CD14-positive monocyte (primary cell): ENCODE measurements around the genes SEC61G and PSPH.

DNA sequence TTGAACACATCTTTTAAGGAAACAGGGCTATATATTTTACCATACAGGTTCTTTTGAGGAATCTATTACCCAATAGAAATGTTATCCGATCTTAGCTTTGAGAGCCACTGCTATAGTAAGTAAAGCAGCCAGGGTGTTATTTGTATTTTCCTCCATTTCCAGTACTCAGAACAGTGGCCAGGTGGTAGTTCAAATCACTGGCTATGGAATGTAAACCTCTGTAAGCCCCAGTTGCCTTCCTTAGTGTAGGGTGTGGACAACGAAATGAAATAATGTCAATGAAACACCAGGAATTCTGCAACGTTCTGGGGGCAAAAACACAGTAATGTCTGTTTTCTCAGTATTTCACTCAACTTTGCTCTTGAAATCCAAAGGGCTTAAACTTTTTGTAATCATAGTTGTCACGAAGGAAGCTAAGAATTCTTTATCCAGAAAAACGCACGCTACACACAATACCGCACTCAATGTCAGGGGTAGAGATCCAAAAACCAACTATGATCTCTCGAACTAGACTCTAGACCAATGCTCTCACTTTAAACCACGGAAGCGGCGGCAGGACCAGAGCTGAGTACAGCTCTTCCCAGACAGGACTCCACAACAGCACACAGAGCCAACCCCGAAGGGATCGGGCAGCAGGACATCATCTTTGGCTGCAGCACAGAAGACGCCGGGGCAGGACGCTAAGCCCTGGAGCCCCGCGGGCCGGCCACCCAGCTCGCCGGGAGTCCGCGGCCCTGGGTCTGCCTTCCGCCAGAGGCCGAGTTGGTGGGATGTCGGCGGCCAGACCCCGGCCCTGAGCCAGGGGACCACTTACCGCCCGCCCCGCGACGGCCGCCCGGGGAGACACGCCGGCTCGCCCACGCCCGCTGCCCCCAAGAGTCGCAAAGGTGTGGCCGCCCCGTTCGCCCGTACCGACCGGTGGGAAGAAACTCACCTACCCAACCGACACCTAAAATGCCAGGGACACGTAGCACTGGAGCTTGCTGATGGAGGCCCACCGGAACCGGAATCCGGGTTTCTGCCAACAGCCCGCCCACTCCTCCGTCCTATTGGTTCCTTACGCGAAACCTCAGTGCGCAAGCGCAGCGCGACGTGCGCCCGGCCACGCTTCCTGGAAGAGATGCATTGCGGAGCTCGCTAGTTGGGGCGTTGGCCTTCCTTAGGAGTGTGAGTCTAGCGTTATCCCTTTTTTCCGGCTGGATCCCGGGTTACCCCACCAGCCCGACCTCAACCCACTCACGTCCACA lies at the start of gene SEC61G:
Gene SEC61G, minus strand, starts transcription at position 988 of the 1,247 bp plus-strand sequence.
- CAGE, long polyA plus RNA: no peak

DNA sequence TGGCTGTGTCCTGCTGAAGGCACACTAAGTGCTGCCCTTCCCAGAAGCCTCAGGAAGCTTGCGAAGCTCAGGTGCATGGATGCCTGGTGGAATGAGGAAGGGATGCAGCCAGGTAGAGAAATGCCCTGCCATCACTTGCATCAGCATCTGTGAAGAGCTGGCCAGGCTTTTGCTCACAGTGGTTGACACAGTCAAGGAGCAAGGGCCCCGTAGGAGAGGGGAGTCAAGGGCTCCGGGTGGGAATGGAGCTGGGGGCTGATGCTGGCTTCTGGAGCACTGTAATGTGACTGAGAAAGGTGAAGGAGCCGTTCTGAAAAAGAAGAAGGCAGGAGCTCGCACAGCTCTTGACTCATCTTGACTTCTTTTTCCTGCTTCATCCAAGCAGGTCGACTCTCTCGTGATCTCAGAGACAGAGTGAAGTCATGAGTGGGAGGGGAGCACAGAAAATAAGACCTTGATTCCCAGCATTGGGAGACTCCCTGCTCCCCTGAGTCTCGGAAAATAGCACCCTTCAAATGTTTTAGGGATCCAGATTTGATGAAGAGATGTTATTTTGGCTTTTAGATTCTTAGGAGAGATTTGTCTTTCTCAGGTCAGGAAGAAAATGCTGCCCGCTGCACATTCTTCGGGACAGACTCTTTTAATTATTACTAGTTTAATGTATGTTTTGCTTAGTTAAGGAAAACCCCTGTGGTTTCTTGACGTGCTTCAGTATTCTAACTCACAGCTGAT lies 33.9 kb downstream of the EGFR start:
- CAGE, long polyA plus RNA: no peak

- CAGE, long polyA plus RNA: no peak
Measured at GRCh38 chr7:55066331-55067248, 47.8 kb downstream of the EGFR start.

DNA sequence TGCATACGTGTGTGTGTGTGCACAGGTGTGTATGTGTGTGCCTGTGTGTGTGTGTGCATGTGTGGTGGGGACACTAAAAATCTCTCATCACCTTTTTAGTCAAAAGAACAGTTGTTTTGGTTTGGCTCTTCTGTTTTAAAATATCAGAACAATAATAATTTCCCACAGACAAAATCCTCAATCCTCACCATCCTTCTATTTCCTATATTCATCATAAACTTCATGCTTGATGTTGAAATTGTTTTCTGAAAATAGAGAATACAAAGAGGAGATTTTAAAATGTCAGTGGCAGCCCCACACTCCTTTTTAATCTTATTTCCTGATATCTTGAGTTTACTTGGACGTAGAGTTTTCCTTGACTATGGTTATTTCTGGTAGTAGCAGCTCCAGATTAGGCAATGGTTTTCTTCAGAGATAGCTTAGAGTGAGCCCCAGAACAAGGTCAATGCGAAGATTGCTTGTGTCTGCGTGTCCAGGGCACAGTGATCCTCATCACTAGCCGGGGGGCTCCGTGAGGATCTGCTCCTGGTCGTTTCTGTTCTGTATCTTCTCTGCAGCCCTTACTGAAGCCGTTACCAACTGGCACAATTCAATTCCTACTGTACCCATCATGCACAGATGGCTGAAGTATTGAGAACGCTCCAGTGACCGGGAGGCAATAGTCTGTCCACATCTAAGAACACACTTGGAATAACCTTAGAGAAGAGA lies 49.4 kb downstream of the EGFR start:
- CAGE, long polyA plus RNA: no peak

DNA sequence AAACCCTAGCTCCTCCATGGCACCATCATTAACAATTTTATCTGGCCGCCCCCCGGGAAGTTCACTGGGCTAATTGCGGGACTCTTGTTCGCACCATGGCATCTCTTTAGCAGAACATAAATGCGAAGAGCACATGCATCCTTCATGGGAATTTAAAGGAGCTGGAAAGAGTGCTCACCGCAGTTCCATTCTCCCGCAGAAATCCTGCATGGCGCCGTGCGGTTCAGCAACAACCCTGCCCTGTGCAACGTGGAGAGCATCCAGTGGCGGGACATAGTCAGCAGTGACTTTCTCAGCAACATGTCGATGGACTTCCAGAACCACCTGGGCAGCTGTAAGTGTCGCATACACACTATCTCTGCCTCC lies 127.6 kb downstream of the EGFR start:
- CAGE, long polyA plus RNA: no peak

GRCh38 chr7:55177508-55178013 lies 158.7 kb downstream of the EGFR start:
- CAGE, long polyA plus RNA: no peak

DNA sequence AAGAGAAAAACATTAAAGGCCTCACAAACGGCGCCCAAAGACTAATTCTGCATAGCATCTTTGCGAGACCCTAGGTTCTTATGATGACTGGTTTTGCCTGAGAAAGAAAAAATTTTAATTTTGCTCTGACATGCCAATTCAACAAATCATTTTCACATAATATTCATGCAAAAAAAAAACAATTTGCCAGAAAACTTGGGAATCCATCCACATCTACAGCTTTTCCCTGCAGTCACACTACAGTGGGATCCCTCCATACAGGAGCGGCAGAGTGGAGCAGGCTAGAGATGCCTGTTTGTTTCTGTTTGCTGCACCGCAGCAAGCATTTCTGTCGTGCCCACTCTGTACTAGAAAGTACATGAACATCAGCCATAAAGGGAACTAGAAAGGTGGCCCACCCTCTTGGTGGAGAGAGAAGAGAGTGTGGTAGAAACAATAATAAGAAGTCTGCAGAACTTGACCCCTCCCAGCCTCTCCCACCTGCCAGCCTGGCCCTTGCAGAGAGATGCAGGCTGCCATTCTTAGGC lies 171.6 kb downstream of the EGFR start:
- CAGE, long polyA plus RNA: no peak

DNA sequence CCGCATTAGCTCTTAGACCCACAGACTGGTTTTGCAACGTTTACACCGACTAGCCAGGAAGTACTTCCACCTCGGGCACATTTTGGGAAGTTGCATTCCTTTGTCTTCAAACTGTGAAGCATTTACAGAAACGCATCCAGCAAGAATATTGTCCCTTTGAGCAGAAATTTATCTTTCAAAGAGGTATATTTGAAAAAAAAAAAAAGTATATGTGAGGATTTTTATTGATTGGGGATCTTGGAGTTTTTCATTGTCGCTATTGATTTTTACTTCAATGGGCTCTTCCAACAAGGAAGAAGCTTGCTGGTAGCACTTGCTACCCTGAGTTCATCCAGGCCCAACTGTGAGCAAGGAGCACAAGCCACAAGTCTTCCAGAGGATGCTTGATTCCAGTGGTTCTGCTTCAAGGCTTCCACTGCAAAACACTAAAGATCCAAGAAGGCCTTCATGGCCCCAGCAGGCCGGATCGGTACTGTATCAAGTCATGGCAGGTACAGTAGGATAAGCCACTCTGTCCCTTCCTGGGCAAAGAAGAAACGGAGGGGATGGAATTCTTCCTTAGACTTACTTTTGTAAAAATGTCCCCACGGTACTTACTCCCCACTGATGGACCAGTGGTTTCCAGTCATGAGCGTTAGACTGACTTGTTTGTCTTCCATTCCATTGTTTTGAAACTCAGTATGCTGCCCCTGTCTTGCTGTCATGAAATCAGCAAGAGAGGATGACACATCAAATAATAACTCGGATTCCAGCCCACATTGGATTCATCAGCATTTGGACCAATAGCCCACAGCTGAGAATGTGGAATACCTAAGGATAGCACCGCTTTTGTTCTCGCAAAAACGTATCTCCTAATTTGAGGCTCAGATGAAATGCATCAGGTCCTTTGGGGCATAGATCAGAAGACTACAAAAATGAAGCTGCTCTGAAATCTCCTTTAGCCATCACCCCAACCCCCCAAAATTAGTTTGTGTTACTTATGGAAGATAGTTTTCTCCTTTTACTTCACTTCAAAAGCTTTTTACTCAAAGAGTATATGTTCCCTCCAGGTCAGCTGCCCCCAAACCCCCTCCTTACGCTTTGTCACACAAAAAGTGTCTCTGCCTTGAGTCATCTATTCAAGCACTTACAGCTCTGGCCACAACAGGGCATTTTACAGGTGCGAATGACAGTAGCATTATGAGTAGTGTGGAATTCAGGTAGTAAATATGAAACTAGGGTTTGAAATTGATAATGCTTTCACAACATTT lies 159.0 kb upstream of the LANCL2 start:
- CAGE, long polyA plus RNA: no peak

DNA sequence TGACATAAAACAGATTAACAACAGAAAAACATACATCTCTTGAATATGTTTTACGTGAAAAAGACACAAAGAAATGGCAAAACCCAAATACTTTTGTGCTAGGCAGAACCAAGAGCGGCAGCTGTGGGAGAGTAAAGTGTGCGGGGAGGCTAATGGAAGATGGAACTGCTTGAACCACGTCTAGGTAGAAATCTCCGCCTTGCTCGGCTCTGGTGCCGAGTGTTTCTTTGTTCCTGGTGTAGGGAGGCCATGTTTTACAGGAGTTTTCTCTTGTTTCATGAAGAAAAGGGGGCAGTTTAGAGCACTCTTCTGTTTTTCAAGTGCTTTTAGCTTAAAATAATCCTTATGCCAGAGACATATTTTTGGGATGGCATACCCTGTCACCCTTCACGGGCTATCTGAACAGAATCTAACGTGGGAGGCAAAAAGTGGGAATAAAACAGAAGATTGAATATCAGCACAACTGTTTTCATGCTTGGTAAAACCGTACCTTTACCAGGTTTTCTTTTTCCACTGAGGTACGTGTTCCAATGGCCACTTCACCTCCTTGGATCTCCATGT lies 1.7 kb downstream of the LANCL2 start:
- CAGE, long polyA plus RNA: no peak

DNA sequence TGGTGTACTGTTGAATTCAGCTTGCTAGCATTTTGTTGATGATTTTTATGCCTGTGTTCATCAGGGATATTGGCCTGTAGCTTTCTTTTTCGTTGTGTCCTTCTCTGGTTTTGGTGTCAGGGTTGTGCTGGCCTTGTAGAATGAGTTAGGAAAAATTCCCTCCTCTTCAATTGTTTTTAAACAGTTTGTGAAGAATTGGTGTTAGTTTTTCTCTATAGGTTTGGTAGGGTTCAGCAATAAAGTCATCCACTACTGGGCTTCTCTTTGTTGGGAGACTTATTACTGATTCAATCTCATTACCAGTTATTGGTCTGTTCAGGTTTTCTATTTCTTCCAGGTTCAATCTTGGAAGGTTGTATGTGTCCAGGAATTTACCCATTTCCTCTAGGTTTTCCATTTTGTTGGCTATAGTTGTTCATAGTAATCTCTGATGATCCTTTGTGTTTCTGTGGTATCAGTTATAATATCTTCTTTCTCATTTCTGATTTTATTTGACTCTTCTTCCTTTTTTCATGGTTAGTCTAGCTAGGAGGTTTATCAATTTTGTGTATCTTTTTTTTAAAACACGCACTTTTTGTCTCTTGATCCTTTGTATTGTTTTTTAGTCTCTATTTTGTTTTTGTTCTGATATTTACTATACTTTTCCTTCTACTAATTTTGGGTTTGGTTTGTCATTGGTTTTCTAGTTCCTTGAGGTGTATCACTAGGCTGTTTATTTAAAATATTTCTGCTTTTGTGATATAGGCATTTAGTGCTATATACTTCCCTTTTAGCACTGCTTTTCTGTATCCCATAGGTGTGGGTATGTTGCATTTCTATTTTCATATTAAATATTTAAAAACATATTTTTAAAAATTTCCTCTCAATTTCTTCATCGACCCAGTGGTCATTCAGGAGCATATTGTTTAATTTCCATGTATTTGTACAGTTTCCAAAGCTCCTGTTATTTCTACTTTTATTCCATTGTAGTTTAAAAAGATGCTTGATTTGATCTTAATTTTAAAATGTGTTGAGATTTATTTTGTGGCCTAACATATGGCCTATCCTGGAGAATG lies 94.4 kb downstream of the LANCL2 start:
- CAGE, long polyA plus RNA: no peak

- CAGE, long polyA plus RNA: no peak
Measured at GRCh38 chr7:55470347-55470909, 101.9 kb downstream of the VOPP1 start.

GRCh38 chr7:55526299-55526621 lies 46.0 kb downstream of the VOPP1 start:
- CAGE, long polyA plus RNA: no peak

DNA sequence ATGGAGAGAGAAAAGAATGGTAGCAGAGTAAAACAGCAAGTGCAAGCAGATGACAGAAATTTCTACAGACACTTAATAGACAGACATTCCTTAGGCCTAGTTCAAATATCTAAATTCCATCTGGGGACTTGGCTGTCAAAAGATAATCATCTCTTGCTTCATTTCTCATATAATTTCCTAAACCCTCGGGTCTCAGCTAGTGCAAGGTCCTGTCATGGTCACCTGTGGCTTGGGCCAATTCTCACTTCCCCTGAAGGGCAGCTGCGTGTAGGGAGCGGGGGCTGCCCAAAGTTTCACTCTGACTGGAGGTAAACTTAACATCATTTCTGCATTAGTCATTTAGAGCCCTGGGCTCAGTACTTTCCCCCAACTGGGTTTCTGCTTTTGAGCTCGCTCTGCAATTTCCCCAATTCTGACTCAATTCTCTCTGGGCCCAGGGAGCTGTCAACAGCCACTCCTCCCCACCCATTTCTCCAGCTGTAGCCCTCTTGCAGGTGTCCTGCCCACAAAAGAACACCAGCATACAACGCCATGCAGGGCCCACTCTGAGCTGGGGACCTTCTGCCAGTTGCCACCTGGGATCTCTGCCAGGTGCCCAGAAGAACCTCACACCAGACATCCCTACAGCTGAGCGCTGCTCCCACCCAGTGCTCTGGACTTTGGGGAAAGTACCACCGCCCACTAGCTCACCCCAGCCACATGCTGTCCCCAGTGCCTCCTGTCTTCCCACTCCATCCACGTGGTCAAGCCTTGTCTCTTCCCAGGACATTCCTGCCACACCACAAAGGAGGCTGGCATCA lies 38.0 kb downstream of the VOPP1 start:
- CAGE, long polyA plus RNA: no peak

- CAGE, long polyA plus RNA: no peak
Measured at GRCh38 chr7:55546735-55547300, 25.5 kb downstream of the VOPP1 start.

GRCh38 chr7:55551177-55551719 lies 21.1 kb downstream of the VOPP1 start:
- CAGE, long polyA plus RNA: no peak

DNA sequence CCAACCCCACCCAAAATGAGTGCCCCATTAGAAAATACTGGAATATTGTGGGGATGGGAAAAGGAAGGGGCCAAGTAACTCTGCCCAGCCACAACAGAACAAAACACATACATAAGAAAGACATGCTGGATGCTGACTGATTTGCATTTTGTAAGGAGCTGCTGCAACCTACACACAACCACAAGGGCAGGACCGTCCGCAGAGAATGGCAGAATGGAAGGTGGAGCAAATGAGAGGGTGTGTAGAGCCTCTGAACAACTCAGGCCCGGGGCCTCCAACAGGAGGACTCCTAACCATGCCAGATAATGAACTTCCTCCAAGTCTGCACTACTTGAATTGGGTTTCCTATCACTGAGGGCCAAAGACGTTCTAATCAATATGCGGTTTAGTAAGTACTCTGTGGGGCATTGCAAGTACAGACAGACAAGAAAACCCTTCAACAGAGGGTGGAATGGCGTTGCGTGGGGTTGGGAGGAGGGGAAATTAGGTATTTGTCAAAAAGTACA lies 14.7 kb downstream of the VOPP1 start:
- CAGE, long polyA plus RNA: no peak

- CAGE, long polyA plus RNA: no peak
Measured at GRCh38 chr7:55689004-55689982, 117.0 kb upstream of the VOPP1 start.

GRCh38 chr7:55707902-55708491 lies 135.7 kb upstream of the VOPP1 start:
- CAGE, long polyA plus RNA: no peak

GRCh38 chr7:56050899-56051632 lies at the start of gene PSPH:
TSS of gene PSPH (minus strand) at chr7:56051444.
- CAGE, long polyA plus RNA: no peak

- CAGE, long polyA plus RNA: no peak
Measured at GRCh38 chr7:56055346-56055788, 3.8 kb downstream of the CCT6A start.